Heart left ventricle (tissue), 7 donors: ENCODE measurements around a stretch of chr15.

- PRO-cap, 6 experiments, result no peak in any of the 6 experiments
- RAMPAGE, long total RNA, 2 experiments, result no peak in any of the 2 experiments
- RRBS, result no CpG with 5 or more reads among the region's 1 CpG
Measured at GRCh38 chr15:98554972-98555256, 93.4 kb upstream of the IGF1R start.

DNA sequence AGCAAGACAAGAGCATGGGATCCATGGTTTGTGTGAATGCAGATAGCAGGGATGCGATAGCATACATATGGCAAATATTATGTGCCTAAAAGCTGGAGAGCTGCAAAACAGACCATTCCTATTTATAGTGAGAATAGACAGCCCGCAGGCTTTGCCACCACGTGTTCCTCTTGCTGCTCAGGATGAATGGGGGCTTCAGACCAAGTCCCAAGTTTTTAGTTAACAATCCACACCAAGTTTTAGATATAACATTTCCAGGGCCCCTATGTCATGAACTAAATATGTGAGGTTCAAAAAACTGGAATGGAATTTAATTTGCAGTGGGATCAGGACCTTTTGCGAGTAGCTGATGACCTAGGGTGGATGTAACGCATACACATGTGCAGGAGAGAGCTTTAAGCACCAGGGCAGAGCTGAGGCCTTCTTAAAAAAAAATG lies 48.5 kb upstream of the IGF1R start:
- PRO-cap, 6 experiments, result no peak in any of the 6 experiments
- RAMPAGE, long total RNA, 2 experiments, result no peak in any of the 2 experiments
- RRBS, result no CpG with 5 or more reads among the region's 5 CpGs

- PRO-cap, 6 experiments, result peak in 4 of 6 experiments; most common minus-strand start chr15:98600622 (in 3)
- RAMPAGE, long total RNA, 2 experiments, result no peak in any of the 2 experiments
- RRBS, result no CpG with 5 or more reads among the region's 12 CpGs
Measured at GRCh38 chr15:98600227-98600763, 48.0 kb upstream of the IGF1R start.

- PRO-cap, 6 experiments, result no peak in any of the 6 experiments
- RAMPAGE, long total RNA, 2 experiments, result no peak in any of the 2 experiments
- RRBS, result no CpG with 5 or more reads among the region's 9 CpGs
Measured at GRCh38 chr15:98731627-98732227, 83.4 kb downstream of the IGF1R start.

DNA sequence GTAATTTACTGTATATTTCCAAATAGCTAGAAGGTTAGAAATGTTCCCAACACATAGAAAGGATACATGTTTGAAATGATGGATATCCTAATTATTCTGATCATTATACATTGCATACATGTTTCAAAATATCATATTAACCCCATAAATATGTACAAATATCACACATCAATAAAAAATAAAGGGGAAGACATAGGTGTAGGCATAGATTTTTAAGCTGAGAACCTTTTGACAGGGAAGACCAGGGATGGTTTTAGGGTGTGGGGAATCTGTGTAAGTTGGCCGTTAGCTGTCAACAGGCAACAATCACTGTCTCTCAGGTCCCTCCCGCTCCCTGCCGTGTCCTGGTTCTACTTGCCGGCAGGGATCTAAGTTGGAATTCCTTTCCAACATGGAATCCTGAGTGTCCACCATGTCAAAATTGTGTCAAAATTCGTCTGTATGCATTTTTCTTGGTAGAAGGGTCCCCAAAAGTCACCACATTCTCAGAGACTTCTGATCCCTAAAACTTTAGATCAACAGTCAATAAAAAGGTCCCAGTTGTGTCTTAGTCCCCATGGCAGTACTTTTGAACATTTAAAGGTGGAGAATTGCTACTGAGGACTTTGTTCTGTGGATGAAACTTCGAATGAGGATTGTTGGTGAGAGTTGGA lies 122.2 kb downstream of the IGF1R start:
- PRO-cap, 6 experiments, result no peak in any of the 6 experiments
- RAMPAGE, long total RNA, 2 experiments, result no peak in any of the 2 experiments
- RRBS, result no CpG with 5 or more reads among the region's 6 CpGs

- PRO-cap, 6 experiments, result peak in 2 of 6 experiments; most common plus-strand start chr15:98786121 (in 2); most common minus-strand start chr15:98785945 (in 1)
- RAMPAGE, long total RNA, 2 experiments, result no peak in any of the 2 experiments
- RRBS, result no CpG with 5 or more reads among the region's 12 CpGs
Measured at GRCh38 chr15:98785502-98786695, 137.6 kb downstream of the IGF1R start.

DNA sequence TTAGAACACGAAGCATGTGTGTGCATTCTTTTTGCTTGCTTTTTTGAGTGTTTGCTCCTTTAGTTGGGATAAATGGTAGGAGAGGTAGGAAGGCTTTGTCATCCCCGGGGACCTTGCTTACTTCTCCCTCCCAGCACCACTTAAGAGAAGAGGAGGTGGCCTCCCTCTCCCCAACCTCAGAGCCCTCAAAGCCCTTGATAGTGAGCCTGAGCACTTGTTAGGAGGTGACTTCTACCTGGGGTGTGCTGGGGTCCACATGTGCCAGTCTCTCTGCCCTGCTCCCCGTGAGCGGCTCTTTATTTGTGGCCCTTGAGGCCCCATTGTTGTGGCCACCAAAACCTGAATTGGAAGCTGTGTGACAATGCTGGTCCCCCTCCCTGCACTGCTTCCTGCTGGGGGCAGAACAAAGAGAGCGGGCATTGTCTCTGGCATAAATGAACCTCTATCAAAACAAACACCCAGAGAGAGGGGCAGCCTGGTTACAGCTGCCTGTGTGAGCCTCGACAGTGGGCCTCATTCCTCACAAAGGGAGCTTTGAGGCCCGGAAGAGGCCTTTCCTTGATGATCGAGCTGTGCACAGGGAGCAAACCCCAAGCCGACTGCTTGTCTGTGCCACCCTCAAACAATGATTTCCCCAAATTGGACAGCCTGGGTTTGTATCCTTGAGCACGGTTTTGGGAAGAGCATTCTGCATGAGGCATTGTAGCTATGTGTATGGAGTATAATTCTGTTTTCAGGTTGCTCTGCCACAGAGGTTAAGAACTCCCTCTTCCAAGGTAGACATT lies 152.8 kb downstream of the IGF1R start:
- PRO-cap, 6 experiments, result no peak in any of the 6 experiments
- RAMPAGE, long total RNA, 2 experiments, result no peak in any of the 2 experiments
- RRBS, result no CpG with 5 or more reads among the region's 10 CpGs

- PRO-cap, 6 experiments, result peak in 4 of 6 experiments; most common plus-strand start chr15:98866166 (in 3); most common minus-strand start chr15:98866056 (in 1)
- RAMPAGE, long total RNA, 2 experiments, result no peak in any of the 2 experiments
- RRBS, result no CpG with 5 or more reads among the region's 26 CpGs
Measured at GRCh38 chr15:98865859-98866413, 141.7 kb downstream of the PGPEP1L start.

DNA sequence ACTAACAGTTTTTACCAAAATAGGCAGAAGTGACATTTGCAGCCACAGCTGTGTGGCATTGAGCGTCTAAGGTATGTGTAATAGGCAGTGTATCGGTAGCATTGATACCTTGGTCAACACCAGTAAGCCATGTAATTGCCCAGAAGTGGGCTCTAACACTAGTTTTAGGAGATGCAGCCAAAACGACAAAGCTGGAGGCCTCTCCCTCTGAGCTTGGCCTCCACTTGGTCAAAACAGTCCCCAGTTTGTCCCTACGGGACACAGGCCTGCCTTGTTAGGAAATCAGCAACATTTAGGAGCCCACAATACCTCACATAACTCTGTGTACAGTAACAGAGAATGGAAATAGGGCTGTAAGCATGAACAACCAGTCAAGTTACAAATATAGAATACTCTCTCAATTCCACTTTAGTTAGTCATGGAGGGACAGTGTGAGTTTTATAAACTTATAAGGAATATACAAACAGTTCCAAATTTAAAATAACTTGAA lies 129.6 kb downstream of the PGPEP1L start:
- PRO-cap, 6 experiments, result peak in 1 of 6 experiments; most common plus-strand start position 406 of the sequence (in 1); most common minus-strand start position 226 of the sequence (in 1)
- RAMPAGE, long total RNA, 2 experiments, result no peak in any of the 2 experiments
- RRBS, result no CpG with 5 or more reads among the region's 4 CpGs

GRCh38 chr15:98896204-98897489 lies 110.9 kb downstream of the PGPEP1L start:
- PRO-cap, 6 experiments, result no peak in any of the 6 experiments
- RAMPAGE, long total RNA, 2 experiments, result no peak in any of the 2 experiments
- RRBS, result no CpG with 5 or more reads among the region's 14 CpGs

- PRO-cap, 6 experiments, result peak in 1 of 6 experiments; most common plus-strand start chr15:99054252 (in 1); most common minus-strand start chr15:99053996 (in 1)
- RAMPAGE, long total RNA, 2 experiments, result no peak in any of the 2 experiments
- RRBS, result 29% methylated on average over 7 of the region's 13 CpGs
Measured at GRCh38 chr15:99053614-99054544, 46.3 kb upstream of the PGPEP1L start.

DNA sequence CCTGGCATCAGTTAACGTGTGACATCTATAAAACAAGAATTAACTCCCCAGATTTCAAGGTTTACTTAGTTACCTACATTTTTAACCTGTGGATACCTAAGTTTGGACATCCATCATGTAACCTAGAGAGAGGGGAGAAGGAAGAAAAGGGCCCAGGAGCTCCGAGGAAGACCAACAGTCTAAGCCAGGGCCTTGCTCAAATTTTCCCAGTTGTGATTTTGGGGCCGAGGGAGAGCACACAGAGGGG lies 22.8 kb downstream of the SYNM start:
- PRO-cap, 6 experiments, result no peak in any of the 6 experiments
- RAMPAGE, long total RNA, 2 experiments, result no peak in any of the 2 experiments
- RRBS, result no CpG with 5 or more reads among the region's 3 CpGs

- PRO-cap, 6 experiments, result peak in 1 of 6 experiments; most common plus-strand start chr15:99138980 (in 1)
- RAMPAGE, long total RNA, 2 experiments, result no peak in any of the 2 experiments
- RRBS, result 85% methylated on average over 3 of the region's 13 CpGs
Measured at GRCh38 chr15:99138685-99139033, 33.8 kb downstream of the SYNM start.

GRCh38 chr15:99326252-99326750 lies 75.0 kb downstream of the LRRC28 start:
- PRO-cap, 6 experiments, result no peak in any of the 6 experiments
- RAMPAGE, long total RNA, 2 experiments, result no peak in any of the 2 experiments
- RRBS, result no CpG with 5 or more reads among the region's 1 CpG

DNA sequence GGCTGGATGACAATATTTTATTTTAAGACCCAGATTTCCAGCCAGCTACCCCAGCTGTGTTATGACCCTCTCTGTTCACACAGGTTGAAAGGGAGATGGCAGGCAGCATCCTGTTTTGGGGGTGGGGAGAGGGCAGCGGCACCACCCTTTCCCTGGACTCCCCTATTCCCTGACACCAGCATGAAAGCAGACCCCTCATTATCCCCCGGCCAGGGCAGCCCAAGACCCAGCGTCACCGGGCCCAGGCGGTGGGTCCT lies 127.6 kb upstream of the MEF2A start:
- PRO-cap, 6 experiments, result peak in 2 of 6 experiments; most common minus-strand start position 161 of the sequence (in 2)
- RAMPAGE, long total RNA, 2 experiments, result no peak in any of the 2 experiments
- RRBS, result no CpG with 5 or more reads among the region's 5 CpGs

GRCh38 chr15:99450553-99451390 lies 115.0 kb upstream of the MEF2A start:
- PRO-cap, 6 experiments, result peak in 5 of 6 experiments; most common plus-strand start chr15:99451037 (in 1); most common minus-strand start chr15:99450948 (in 4)
- RAMPAGE, long total RNA, 2 experiments, result no peak in any of the 2 experiments
- RRBS, result no CpG with 5 or more reads among the region's 20 CpGs

DNA sequence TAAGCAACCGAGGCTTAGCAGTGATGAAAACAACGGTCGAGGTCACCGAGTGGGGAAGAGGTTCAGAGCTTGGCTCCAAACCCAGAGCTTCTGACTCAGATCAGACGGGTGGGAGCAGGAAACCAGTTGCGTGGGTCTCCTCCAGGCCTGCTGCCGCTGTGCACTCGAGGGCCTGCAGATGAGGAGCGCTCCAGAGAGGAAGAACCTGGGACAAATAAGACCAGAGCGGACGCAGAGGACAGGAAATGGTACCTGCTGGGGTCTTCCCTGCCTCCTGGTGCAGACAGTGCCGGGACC lies 99.0 kb upstream of the MEF2A start:
- PRO-cap, 6 experiments, result peak in 1 of 6 experiments; most common plus-strand start position 98 of the sequence (in 1); most common minus-strand start position 92 of the sequence (in 1)
- RAMPAGE, long total RNA, 2 experiments, result no peak in any of the 2 experiments
- RRBS, result no CpG with 5 or more reads among the region's 12 CpGs

- PRO-cap, 6 experiments, result peak in 4 of 6 experiments; most common plus-strand start chr15:99474210 (in 3); most common minus-strand start chr15:99474097 (in 3)
- RAMPAGE, long total RNA, 2 experiments, result no peak in any of the 2 experiments
- RRBS, result no CpG with 5 or more reads among the region's 24 CpGs
Measured at GRCh38 chr15:99473785-99474836, 91.7 kb upstream of the MEF2A start.

- PRO-cap, 6 experiments, result peak in 3 of 6 experiments; most common minus-strand start chr15:99499245 (in 3)
- RAMPAGE, long total RNA, 2 experiments, result no peak in any of the 2 experiments
- RRBS, result no CpG with 5 or more reads among the region's 1 CpG
Measured at GRCh38 chr15:99498995-99499341, 66.8 kb upstream of the MEF2A start.

- PRO-cap, 6 experiments, result no peak in any of the 6 experiments
- RAMPAGE, long total RNA, 2 experiments, result no peak in any of the 2 experiments
- RRBS, result no CpG with 5 or more reads among the region's 3 CpGs
Measured at GRCh38 chr15:99508948-99509296, 56.9 kb upstream of the MEF2A start.